ENCODE measurements around the genes ANXA2R and NNT.

GRCh38 chr5:42982066-42982311 lies 58.1 kb downstream of the ANXA2R start:
- PRO-cap, 4 experiments, result peak in 1 of 4 experiments; most common plus-strand start chr5:42982162 (in 1)
- RAMPAGE, long total RNA, 4 experiments, result no peak in any of the 4 experiments

DNA sequence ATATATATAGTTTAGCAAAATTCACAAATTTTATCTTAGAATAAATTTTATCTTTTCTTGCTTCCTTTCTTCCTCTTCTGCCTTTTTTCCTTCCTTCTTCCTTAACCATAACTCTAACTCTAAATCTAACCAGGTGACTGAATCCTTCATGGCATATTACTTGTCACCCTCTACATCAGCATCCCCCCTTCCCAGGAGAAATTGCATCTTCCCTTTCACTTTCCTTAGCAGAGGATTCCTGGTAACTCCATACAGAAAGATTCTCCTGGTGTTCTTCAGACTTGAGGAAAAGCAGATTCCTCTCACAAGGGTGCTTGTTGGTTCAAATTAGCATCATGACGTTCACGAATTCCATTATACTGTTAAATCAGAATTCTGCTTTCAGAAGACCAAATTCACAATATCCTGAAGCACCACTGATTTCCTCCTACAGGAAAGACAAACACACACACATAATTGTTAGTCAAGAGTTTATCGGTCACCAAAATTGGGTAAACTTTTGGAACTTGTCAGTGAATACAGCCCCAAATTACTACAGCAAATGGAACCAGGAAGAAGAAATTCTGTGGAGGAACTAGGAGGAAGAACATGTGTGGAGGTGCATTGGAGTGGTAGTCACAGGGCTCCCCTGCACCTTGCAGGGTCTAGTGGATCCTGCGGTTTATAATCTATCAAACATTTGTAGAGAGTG lies 25.2 kb downstream of the ANXA2R start:
- PRO-cap, 4 experiments, result no peak in any of the 4 experiments
- RAMPAGE, long total RNA, 4 experiments, result start-site peak on the minus strand in 1 of 4 experiments, centred at positions 279 to 382 of the sequence, 5 to 6 reads per replicate

DNA sequence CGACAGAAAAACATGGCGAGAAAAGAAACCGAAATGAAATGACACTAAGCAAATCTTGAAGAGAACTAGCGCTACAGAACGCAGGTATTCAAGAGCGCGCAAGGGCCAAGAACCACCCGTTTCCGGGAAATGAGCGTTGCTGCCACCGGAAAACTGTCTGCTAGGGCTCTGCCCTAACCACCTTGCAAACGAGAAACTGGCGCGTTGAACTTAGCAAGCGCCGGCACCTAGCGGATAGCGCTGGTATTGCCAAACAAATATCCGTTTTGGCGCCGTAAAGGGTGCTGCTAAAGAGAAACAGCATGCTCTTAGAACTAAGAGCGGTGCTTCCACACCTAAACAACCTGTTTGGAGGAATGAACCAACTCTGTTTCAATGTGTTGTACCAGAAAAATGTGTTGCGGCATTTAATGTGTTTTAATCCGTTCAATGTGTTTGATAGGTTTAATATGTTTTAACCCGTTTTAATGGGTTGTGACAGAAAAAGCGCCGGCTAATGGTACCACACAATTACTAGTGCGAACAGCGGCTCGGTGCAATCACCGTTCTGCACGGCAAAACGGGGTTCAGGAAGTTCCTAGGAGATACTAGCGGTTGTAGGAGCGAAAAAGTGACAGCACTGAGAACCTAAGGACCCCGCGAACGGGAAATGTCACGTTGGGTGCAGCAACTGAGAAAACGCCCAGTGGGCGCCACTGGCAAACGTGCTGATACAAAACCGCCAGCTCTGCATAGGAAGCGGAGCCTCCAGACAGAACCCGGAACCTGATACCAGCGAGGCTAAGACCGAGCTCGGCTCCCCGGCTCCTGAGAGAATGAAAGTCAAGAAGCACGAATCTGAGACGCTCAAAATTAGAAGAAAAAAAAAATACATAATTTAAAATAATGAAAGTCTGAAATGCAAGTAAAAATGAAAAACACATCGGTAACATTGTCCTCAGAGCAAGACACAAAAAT lies at the start of gene ANXA2R:
TSS of gene ANXA2R (minus strand) at position 63 of the 957 bp plus-strand sequence.
- PRO-cap, 4 experiments, result peak in 4 of 4 experiments; most common plus-strand start position 741 of the sequence (in 4); most common minus-strand start position 650 of the sequence (in 3)
- RAMPAGE, long total RNA, 4 experiments, result start-site peak on the plus strand in 1 of 4 experiments, centred at position 714 of the sequence, 17 reads per replicate; start-site peak on the minus strand in 2 of 4 experiments, centred at positions 78 to 89 of the sequence, 26 to 27 reads per replicate

GRCh38 chr5:43074983-43076160 lies 35.3 kb upstream of the ANXA2R start:
- PRO-cap, 4 experiments, result no peak in any of the 4 experiments
- RAMPAGE, long total RNA, 4 experiments, result no peak in any of the 4 experiments

- PRO-cap, 4 experiments, result no peak in any of the 4 experiments
- RAMPAGE, long total RNA, 4 experiments, result no peak in any of the 4 experiments
These were observed 45.0 kb downstream of the NIM1K start for GRCh38 chr5:43237047-43237381.

DNA sequence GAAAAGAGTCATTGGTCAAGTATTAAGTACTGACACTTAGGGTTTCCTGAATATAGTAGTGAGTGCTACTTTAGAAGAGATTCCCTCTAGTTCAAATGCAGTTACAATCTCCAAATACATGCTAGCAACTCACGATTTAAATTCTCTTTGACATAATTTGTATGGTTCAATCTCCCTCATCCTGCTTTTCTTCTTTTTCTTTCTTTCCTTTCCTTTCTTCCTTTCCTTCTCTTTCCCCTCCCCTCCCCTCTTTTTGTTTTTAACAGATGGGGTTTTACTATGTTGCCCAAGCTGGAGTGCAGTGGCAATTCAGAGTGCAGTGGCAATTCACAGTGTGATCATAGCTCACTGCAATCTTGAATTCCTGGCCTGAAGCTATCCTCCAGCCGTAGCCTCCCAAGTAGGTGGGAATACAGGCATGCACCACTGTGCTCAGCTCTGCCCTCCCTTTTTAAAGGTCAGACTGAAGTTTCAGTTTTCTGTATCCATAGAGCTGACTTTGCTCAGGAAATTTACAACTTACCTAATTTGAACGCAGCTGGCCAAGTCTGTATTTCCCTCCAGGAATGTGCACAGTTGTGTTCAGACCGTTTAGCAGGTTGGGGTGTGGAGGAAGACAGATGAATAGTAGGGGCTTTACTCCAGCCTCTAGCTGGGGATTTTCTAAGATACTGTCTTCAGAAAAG lies 754 bp downstream of the CCL28 start:
- PRO-cap, 4 experiments, result no peak in any of the 4 experiments
- RAMPAGE, long total RNA, 4 experiments, result no peak in any of the 4 experiments

GRCh38 chr5:43485326-43485883 lies 1.7 kb upstream of the TMEM267 start:
- PRO-cap, 4 experiments, result no peak in any of the 4 experiments
- RAMPAGE, long total RNA, 4 experiments, result no peak in any of the 4 experiments

- PRO-cap, 4 experiments, result no peak in any of the 4 experiments
- RAMPAGE, long total RNA, 4 experiments, result no peak in any of the 4 experiments
These were observed 14.1 kb upstream of the TMEM267 start for GRCh38 chr5:43497563-43498280.

DNA sequence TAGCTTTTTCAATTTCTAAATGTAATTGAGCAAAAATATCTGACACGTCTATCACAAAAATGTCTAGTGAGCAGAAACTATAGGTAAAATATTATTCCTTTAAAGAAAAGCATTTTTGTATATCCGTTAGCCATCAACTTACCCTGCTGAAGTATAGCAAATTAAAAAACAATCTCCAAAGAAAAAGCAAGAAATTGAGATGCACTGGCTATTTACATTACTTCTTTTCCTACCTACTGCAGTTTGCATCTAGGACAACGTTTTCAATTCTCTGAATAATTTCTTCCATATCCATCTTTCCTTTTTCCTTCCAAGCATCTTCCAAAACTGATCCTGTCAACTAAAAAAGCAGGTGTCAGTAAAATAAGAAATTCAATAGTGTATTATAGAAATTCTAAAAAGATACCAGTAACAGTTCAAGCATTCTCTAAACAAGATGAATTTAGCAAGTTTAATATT lies 20.4 kb upstream of the C5orf34 start:
- PRO-cap, 4 experiments, result no peak in any of the 4 experiments
- RAMPAGE, long total RNA, 4 experiments, result no peak in any of the 4 experiments

DNA sequence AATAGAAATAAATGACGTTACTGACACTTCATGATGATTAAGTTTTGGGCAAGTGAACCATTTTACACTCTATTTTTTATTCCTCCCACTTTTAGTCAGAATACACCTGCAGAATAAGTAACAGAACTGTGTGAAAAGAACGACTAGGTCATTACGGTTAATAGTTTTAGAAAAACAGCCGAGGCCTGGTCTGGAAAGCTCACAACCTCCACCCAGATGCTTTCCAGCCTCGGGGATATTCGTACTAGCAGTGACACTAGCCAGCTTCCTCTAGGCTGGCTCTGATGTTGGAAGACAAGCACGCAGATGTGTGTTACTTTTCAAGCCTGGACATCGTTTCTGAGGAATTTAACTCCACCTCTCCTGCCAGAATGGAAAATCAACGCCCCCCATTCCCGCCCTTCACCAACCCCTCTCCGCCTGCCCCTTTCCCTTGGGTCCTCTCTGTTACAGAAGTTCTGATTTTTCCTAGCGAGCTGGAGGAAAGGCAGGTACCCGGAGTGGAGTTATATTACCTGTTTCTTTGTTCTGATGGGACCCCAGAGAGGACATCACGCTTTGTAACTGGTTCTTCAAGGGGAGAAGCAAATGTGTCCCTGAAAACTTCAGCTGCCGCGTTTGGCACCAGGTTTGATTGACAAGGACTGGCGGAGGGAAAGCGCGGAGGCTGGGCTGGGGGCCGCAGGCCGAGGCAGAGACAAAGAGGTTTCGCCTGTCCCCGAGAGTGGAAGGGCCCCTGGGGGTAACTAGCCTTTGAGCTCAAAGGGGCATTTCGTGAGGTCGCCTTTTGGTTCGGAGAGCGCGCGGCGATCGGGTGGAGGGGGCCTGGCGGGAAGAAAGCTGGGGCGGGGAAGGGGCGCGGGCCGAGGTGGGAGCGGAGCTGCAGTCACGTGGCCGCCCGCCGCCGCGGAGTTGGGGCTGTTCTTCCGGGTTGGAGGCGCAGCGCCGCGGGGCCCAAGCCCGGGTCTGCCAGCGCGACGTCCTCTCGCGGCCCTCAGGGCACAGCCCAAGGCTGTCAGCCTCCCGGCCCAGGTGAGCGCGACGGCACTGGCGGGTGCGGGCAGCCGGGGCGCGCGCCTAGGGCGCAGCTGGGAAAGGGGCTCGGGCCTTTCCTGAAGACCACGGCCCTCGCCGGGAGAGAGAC lies at the start of gene NNT:
TSS of gene NNT (plus strand) at position 918 of the 1,144 bp plus-strand sequence.
- PRO-cap, 4 experiments, result peak in 4 of 4 experiments; most common plus-strand start position 273 of the sequence (in 2); most common minus-strand start position 914 of the sequence (in 3)
- RAMPAGE, long total RNA, 4 experiments, result start-site peak on the plus strand in 4 of 4 experiments, centred at positions 950 to 968 of the sequence, 84 to 248 reads per replicate; start-site peak on the minus strand in 4 of 4 experiments, centred at positions 644 to 856 of the sequence, 6 to 48 reads per replicate

DNA sequence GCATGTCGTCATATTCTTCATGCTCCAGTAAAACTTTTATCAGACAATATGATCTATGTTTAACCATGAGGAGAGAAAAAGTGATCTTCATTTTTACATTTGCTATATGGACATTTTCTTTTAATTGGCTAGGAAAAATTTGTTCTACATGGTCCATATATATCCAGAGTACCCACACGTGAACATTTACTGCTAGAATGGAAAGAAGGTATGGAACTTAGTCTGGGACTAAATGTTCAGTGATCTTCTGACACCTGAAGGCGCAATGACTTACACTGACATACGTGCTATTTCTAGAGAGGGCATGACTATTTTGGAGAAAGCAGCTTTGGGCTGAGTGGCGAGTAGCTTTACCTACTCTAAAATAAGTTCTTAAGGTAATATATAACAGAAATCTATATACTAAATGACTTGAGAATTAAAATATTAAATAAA lies 10.3 kb downstream of the NNT start:
- PRO-cap, 4 experiments, result no peak in any of the 4 experiments
- RAMPAGE, long total RNA, 4 experiments, result no peak in any of the 4 experiments

DNA sequence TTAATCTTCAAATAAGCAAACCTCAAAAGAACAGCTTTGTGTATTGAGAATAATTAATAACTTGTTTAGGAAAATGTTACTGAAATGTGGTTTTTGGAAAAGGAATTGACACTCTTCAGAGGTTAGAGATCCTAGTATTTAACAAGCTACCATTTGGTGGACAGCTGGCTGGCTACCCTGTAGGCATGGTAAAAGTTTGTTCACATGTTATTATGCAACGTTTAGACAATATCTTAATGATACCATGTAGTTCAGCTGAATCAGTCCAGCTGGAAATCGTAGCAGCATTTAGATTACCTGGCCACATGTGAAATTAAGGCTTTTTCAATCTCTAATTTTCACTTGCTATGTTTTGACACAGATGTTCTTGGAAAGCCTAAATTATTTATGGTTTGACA lies 3.7 kb downstream of the FGF10 start:
- PRO-cap, 4 experiments, result no peak in any of the 4 experiments
- RAMPAGE, long total RNA, 4 experiments, result no peak in any of the 4 experiments

DNA sequence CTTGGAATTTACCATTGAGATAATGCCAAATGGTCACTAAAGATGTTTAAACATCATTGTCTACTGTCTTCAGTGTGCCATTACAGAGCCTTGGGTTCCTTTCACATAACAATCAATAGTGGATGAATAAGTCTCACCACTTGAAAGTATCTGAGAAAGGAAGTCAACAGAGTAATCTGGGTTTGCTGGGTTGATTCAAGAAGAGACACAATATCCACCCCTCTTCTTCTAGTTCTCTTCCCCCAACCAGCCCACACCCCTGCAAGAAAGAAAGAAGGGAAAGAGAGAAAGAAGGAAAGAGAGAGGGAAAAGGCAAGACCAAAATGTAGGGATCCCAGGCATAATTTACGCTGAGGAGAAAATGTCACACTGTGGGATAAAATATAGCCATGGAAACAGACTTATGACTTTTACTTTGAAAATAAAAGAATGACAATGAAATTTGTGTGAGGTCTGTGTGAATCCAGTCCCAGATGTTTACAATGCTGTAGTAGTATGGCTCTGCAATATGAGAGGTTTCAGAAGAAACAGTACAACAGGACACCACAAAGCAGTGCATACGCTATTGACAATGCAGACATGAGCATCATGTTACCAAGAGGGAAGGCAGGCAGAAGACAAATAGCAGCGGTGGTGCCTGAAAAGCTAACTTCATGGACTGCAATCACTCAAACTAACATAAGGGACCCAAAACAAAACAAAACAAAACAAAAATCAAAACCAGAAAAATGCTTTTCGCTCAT lies 2.0 kb downstream of the FGF10 start:
- PRO-cap, 4 experiments, result no peak in any of the 4 experiments
- RAMPAGE, long total RNA, 4 experiments, result no peak in any of the 4 experiments

GRCh38 chr5:44646015-44646454 lies 162.7 kb upstream of the MRPS30 start:
- PRO-cap, 4 experiments, result no peak in any of the 4 experiments
- RAMPAGE, long total RNA, 4 experiments, result no peak in any of the 4 experiments

DNA sequence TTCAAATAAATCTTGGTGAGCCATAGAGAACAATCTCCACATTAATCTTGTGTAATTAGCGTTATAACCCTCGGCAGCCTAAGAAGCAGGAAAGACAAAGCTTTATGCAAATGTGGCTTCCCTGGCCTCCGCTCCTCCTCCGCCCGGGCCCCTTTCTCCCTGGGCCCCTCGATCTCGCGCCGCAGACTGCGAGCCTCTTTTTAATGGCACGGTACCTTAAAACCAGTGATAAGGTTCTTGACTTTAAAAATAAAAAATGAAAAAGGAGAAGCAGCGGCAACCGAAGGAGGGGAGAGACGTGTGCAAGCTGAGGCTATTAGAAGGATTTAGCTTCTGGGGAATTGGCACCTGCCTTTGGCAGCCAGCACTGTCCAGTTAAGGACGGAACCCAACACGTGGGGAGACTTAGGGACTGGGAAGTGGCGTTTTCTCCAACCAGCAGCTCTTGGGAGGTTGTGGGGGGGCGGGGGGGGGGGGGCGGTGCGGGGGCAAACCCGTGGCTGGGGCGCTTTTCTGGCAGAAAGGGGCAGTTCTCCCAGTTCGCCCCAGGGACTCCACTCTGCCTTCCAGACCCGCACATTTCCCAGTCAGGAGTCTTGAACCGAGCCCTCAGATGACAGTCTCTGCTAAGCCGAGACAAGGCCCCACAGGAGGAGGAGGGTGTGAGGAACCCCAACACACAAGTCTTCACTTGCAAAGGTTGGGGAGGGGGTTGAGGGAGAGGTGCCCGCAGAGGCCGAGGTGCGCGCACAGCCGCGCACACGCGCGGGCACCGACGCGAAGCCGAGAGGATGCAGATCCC lies 297.2 kb downstream of the PARP8 start:
- PRO-cap, 4 experiments, result no peak in any of the 4 experiments
- RAMPAGE, long total RNA, 4 experiments, result no peak in any of the 4 experiments

- PRO-cap, 4 experiments, result no peak in any of the 4 experiments
- RAMPAGE, long total RNA, 4 experiments, result no peak in any of the 4 experiments
These were observed 591 bp downstream of the ISL1 start for GRCh38 chr5:51383631-51384446.

DNA sequence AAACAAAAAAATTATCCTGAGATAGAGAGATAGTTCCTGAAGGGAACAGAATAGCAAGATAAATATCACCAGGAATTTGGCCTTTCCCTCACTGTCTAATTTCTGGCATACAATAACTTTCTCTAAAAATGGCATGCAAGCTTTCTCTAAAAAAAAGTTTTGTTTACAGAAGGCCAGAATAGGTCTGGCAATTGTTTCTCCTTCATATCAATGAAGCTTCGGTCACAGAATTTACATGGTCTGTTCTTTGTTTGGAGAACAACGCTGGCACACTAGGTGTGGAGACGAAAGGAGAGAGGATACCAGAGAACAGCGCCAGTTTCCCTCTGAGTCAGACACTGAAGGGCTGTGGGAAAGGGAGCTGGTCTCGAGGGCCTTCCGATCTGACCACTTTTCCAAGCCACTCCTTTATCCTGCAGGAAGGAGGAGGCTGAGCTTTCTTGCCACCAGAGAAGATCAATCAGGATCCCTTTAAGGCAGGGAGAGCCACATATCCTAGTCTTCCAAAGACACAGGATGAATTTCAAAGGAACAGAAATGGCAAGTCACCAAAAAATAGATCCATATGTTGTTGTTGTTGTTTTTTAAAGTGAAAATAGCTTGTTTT lies 60.1 kb upstream of the ITGA1 start:
- PRO-cap, 4 experiments, result peak in 4 of 4 experiments; most common plus-strand start position 459 of the sequence (in 4); most common minus-strand start position 340 of the sequence (in 4)
- RAMPAGE, long total RNA, 4 experiments, result no peak in any of the 4 experiments

GRCh38 chr5:52895069-52895658 lies 94.0 kb upstream of the ITGA2 start:
- PRO-cap, 4 experiments, result no peak in any of the 4 experiments
- RAMPAGE, long total RNA, 4 experiments, result no peak in any of the 4 experiments

DNA sequence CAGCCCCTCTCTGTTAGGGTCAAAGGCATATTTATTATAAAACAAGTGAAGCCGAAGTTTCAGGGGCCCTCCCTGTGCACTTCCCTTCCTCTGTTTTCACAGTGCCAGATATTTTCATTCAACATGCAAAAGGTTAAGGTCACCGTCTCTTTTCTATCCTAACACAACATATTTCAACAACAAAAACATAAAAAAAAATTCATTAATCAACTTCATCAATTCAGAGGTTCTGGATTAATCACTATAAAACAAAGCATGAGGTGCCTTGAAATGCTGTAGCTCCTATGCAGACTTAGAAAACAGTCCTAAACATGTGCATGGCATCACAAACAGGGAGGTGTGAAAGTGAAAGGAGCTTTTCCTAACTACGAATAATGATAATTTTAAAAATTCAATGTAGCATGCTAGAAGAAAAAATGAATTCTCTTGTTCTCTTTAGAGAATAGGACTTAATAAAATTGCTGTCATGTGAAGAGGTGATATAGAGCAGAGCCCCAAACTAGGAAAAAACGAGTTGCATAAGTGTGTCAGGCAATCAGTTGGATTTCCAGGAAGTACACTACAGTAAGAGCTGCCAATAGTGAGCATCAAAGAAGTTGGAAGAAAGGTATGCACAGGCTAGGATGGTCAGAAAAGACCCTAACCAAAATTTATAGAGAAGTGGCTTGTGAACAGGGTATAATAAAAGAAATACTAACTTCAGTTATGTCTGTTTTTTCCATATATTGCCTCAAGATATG lies 17.7 kb downstream of the ITGA2 start:
- PRO-cap, 4 experiments, result no peak in any of the 4 experiments
- RAMPAGE, long total RNA, 4 experiments, result no peak in any of the 4 experiments

DNA sequence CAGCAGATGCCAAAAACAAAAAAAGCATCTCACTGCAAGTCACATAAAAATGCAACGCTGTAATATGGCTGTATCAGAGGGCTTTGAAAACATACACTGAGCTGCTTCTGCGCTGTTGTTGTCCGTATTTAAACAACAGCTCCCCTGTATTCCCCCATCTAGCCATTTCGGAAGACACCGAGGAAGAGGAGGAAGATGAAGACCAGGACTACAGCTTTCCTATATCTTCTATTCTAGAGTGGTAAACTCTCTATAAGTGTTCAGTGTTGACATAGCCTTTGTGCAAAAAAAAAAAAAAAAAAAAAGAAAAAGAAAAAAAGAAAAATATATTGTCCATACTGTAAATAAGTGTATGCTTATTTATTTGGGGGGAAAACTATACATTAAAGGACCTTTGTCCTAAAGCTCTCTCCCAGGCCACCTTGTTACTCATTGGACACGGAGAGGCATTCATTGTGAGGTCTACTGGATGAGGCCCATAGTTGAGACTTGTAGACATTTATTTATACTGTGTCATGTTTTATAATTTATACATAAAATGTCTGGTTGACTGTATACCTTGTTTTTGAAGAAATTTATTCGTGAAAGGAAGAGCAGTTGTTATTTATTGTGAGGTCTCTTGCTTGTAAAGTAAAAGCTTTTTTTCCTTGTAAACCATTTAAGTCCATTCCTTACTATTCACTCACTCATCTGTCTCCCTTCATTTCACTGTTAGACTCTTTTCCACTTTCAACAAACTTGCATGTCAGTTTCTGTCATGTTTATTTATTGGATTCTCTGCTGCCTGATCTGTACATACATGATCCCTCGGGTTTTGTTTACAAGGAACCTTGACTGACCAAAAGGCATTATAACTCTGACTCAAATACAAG lies 5.6 kb downstream of the FST start:
- PRO-cap, 4 experiments, result no peak in any of the 4 experiments
- RAMPAGE, long total RNA, 4 experiments, result no peak in any of the 4 experiments